ENCODE measurements around the gene DRG1.

- PRO-cap: bidirectional peak, plus-strand start at chr22:31107106, minus-strand start at chr22:31107009
- RAMPAGE, long total RNA, 3 experiments: no peak in any of the 3 experiments
Observed at GRCh38 chr22:31106856-31107235, 522 bp downstream of the SELENOM start.

GRCh38 chr22:31108037-31108242 is 572 bp upstream of the SELENOM start:
- PRO-cap: no peak
- RAMPAGE, long total RNA, 3 experiments: no peak in any of the 3 experiments

DNA sequence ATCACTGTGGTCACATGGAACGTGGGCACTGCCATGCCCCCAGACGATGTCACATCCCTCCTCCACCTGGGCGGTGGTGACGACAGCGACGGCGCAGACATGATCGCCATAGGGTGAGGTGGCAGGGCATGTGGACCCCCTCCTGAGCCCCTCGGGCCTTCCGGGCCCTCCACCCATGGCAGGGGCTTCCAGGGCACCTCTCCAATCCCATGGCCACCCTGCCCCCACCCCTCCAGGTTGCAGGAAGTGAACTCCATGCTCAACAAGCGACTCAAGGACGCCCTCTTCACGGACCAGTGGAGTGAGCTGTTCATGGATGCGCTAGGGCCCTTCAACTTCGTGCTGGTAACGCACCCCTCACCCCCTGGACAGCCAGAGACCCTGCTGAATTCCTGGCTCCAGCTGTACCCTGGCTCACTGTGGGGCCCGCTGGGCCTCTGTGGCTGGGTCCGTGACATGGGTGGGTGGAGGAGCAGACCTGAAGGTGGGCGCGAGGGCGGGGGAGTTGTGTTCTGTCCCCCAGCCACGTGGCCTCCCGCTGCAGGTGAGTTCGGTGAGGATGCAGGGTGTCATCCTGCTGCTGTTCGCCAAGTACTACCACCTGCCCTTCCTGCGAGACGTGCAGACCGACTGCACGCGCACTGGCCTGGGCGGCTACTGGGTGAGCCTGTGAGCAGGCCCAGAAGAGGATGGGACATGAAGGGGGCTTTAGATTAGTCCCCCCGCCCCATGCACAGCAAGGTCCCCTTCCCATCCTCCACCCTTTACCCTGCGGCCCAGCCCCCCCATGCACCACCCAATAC is 3.8 kb downstream of the INPP5J start:
- PRO-cap: no peak
- RAMPAGE, long total RNA, 3 experiments: no peak in any of the 3 experiments

DNA sequence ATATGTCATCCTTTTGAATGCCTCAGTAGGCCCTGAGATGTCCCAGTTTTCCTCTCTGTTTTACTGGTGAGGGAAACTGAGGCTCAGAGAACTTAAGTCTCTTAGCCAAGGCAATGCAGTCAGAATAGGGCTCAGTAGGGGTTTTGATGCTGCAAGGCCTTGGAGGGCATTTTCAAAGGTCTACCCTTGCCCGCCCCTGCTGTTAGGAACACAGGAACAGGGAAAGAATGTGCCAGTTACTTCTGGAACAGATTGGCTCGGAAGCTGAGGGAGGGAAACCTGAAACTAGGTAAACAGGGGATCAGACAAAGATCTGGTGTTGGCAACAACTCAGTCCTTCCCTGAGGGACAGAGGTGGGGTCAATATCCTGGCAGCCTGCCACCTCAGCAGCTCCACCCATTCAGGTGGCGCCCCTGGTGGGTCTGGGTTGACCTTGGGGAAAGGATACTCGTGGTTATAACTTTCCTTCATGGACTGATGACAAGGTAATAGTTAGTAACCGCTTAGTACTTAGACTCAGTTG is 8.6 kb downstream of the PLA2G3 start:
- PRO-cap: no peak
- RAMPAGE, long total RNA, 3 experiments: no peak in any of the 3 experiments

DNA sequence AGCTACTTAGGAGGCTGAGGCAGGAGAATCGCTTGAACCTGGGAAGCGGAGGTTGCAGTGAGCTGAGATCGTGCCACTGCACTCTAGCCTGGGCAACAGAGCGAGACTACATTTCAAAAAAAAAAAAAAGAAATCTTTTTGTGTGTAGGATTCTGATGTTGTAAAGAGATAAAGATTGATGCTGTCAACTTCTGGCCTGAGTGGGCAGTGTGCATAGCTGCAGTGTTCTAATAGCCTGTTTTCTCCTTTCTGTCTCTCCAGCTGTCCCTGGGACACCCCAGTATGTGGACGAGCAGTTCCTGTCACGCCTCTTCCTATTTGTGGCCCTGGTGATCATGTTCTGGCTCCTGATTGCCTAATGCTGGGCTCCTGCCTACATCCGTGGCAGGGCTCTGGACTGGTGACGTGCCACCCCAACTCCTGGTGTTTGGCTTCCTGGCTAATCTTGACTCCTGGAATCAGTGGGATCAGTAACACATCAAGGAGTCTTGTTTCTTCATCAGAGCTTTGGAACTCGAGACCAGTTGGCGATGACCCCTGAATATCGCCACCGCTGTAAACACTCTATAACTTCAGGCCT is 7.8 kb upstream of the LIMK2 start:
- PRO-cap: no peak
- RAMPAGE, long total RNA, 3 experiments: no peak in any of the 3 experiments

- PRO-cap: no peak
- RAMPAGE, long total RNA, 3 experiments: no peak in any of the 3 experiments
Observed at GRCh38 chr22:31234890-31235566, 22.9 kb downstream of the LIMK2 start.

DNA sequence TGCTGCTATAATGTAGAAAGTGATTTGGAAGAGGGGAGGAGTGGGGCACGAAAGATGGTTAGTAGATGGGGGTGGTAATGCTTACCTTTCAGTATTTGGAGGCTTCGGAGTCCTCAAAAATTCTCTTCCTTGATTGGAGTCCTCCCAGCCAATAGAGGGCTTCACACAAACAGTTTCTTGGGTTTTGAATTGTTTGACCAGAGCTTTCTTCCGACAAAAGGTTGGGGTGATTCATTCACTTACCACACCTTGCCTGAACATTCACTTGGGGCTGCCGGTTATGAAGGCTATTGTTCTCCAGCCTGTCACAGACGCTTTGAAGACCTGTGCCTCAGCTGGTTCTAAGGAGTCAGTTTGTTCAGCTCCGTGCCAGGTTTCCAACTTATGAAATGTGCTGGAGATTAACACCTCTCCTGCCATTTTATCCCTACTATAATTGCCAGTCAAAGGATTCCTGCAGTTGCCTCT is 31.2 kb downstream of the LIMK2 start:
- PRO-cap: no peak
- RAMPAGE, long total RNA, 3 experiments: no peak in any of the 3 experiments

- PRO-cap: bidirectional peak, plus-strand start at chr22:31248329, minus-strand start at chr22:31248247
- RAMPAGE, long total RNA, 3 experiments: start-site peak on the plus strand in 1 of 3 experiments, at chr22:31248320-31248388 at its widest, 54 reads per replicate
Observed at GRCh38 chr22:31247721-31248825, 36.0 kb downstream of the LIMK2 start.

GRCh38 chr22:31278403-31279728 is 13.4 kb downstream of the PIK3IP1 start:
- PRO-cap: no peak
- RAMPAGE, long total RNA, 3 experiments: no peak in any of the 3 experiments

DNA sequence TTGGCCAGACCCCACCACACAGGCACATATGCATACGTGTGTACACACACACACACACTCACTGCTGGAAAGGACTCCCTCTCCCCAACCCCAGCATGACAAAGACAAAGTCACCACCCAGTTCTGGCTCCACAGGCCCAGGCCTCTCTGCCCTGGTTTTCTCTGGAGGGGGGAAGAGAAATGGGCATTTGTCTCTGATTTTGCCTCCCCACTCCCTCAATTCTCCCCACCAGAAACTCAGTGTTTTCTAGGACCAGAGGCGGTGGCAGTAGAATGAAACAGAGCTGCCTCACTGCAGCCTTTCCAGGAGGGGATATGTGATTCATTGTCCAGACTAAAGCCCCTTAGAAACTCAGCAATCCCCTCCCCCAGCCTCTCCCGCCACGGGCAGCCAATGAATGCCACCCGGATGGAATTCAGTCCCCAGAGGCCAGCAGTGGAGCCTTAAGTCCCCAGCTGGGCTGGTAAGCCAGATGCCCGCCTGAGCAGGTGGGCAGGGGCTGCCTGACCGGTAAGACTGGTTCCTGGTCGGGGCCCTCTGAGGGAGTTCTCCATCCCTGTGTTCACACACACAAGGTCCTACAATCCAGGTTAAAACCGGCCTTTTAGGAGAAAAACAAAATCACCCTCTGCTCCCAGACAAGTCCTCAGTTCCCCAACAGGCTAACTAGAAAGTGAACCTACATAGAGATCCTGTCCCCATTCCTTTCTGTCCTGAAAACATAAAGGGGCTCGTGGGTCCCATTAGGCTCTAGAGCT is 3.0 kb downstream of the PATZ1 start:
- PRO-cap: no peak
- RAMPAGE, long total RNA, 3 experiments: no peak in any of the 3 experiments

- PRO-cap: bidirectional peak, plus-strand start at chr22:31346432, minus-strand start at chr22:31346325; bidirectional peak, plus-strand start at chr22:31346764, minus-strand start at chr22:31346574; unidirectional peak, plus-strand start at chr22:31346764; unidirectional peak, plus-strand start at chr22:31346860
- RAMPAGE, long total RNA, 3 experiments: no peak in any of the 3 experiments
Observed at GRCh38 chr22:31346407-31347286, 501 bp upstream of the PATZ1 start.

GRCh38 chr22:31399240-31400079 is at the start of gene DRG1:
Gene DRG1 (plus strand): TSS chr22:31399604.
- PRO-cap: bidirectional peak, plus-strand start at chr22:31399623, minus-strand start at chr22:31399469
- RAMPAGE, long total RNA, 3 experiments: start-site peak on the plus strand in 3 of 3 experiments, at chr22:31399614-31399658 at its widest, 40 to 75 reads per replicate

GRCh38 chr22:31630140-31630689 is 31.8 kb downstream of the PISD start:
- PRO-cap: bidirectional peak, plus-strand start at chr22:31630540, minus-strand start at chr22:31630375
- RAMPAGE, long total RNA, 3 experiments: no peak in any of the 3 experiments

- PRO-cap: no peak
- RAMPAGE, long total RNA, 3 experiments: no peak in any of the 3 experiments
Observed at GRCh38 chr22:31870781-31871271, 73.5 kb upstream of the YWHAH start.

GRCh38 chr22:31955940-31956251 is 11.6 kb downstream of the YWHAH start:
- PRO-cap: no peak
- RAMPAGE, long total RNA, 3 experiments: no peak in any of the 3 experiments

GRCh38 chr22:32175884-32176566 is 16.9 kb upstream of the C22orf42 start:
- PRO-cap: no peak
- RAMPAGE, long total RNA, 3 experiments: no peak in any of the 3 experiments

DNA sequence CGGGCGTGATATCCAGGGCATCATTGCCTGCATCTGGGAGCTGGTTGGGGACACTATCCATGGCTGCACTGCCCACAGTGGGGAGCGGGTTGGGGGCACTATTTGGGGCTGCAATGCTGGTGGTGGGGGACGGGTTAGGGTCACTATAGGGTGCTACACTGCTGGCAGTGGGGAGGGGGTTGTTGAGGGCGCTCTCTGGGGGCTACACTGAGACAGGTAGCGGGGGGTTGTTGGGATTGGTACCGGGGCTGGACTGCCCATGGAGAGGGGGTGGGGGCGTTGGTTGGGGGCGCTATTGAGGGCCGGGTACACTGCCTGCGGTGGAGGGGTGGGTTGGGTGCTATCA is 763 bp upstream of the RFPL2 start:
- PRO-cap: no peak
- RAMPAGE, long total RNA, 3 experiments: no peak in any of the 3 experiments

GRCh38 chr22:32528311-32528763 is 53.7 kb downstream of the FBXO7 start:
- PRO-cap: no peak
- RAMPAGE, long total RNA, 3 experiments: no peak in any of the 3 experiments

GRCh38 chr22:32533601-32534289 is 59.1 kb downstream of the FBXO7 start:
- PRO-cap: unidirectional peak, plus-strand start at chr22:32534013
- RAMPAGE, long total RNA, 3 experiments: no peak in any of the 3 experiments

GRCh38 chr22:32542485-32543536 is 68.2 kb downstream of the FBXO7 start:
- PRO-cap: bidirectional peak, plus-strand start at chr22:32543224, minus-strand start at chr22:32543100
- RAMPAGE, long total RNA, 3 experiments: no peak in any of the 3 experiments